ENCODE measurements around a stretch of chr15.

DNA sequence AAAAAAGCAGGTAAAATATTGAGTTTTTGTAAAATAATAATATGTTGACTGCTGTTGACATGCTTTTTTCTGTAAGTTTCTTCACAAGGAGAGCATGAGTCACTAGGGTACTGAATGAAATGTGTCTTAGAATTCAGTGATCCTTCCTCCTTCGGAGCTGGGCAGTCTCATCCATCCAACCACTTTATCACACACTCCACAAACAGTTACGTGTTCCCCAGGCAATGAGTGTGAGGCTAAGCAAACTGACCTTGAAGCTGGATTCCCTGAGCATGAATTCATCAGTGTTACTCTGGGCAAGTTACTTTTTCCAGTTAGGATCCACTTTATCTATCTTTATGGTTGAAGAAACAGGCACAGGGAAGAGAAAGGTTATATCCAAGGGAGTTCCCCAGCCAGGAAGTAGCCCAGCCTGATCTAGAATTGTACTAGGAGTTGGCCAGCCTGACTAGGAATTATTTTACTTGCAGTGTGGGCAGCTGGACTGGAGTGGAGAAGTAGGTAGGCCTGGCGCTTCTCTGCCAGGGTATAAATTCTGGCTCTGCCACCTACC is 17.1 kb upstream of the GCNT3 start:
- PRO-cap, 3 experiments, result no peak in any of the 3 experiments
- RRBS, result no CpG with 5 or more reads among the region's 3 CpGs

GRCh38 chr15:59616191-59616984 is 4.8 kb downstream of the GCNT3 start:
- PRO-cap, 3 experiments, result no peak in any of the 3 experiments
- RRBS, result no CpG with 5 or more reads among the region's 7 CpGs

- PRO-cap, 3 experiments, result peak in 1 of 3 experiments; most common minus-strand start chr15:60006320 (in 1)
- RRBS, result 5% methylated on average over 14 of the region's 50 CpGs
Observed at GRCh38 chr15:60005915-60007001, 2.1 kb downstream of the FOXB1 start.

GRCh38 chr15:60354710-60355094 is 43.1 kb downstream of the ANXA2 start:
- PRO-cap, 3 experiments, result no peak in any of the 3 experiments
- RRBS, result no CpG with 5 or more reads among the region's 6 CpGs

DNA sequence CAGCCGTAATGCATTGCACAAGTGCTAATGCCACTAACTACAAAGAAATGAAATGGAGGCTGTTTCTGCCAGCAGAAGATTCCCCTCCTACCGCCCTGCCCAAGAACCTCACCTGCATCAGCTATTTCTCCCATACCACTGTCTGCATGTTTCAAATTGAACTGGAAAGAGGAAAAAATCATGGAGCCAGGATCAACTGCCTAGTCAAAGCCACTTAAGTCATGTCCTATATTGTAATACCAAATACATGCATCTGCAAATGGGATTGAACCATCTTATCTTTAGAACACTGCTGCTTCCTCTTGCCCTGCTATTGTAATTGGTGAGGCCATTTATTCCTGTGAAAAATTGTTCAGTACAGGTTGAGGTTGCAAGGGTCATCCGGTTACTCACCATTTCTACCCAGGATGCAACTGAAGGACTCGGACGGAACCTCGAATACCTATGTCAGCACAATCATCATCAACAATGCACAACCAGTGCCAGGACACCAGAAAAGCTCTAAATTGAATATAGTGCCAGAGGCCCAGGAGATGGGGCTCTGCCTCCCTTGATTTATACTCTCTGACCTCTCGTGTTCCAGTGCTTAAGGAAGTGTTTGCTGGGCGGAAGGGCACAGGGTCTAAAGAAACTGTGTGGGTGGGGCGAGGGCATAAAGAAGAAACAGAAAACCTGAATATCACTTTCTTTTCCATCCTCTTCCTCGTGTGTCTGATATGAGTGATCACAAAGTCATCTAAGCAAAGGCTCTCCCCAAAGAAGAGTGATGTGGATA is 27.4 kb downstream of the ANXA2 start:
- PRO-cap, 3 experiments, result no peak in any of the 3 experiments
- RRBS, result no CpG with 5 or more reads among the region's 10 CpGs

- PRO-cap, 3 experiments, result no peak in any of the 3 experiments
- RRBS, result no CpG with 5 or more reads among the region's 7 CpGs
Observed at GRCh38 chr15:60379511-60380231, 18.1 kb downstream of the ANXA2 start.

DNA sequence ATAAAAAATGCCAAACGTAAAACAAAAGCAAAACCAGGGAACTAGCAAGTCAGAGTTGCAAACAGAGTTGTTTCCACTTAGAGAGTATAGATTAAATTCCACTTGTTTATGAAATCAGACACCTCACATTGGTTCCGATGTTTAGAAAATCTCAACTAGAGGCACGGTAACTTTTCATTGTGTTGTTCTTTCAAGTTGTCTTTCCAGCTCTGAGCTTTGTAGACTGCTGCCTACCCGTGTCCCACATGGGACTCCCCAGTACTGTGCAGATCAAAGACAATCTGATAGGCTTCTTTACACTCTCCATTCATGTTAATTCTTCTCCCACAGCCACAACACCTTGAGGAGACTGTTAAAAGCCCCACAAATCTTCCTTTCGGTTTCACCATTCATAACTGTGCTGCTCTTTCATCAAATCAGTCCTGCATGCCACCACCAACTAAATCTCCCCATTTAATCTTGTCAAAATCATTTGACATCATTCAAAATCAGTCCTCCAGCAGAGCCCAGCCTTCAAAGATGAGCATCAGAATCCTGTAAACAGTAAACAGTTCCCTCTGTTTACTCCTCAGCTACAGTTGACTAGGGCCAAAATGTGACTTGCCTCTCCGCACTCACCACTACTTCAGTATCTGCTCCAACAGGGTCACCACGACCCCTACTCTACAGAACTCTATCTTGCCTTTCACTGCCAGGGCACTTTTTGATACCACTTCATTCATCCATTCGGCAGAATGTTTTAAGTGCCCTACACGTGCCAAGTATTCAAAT is 8.4 kb downstream of the ANXA2 start:
- PRO-cap, 3 experiments, result no peak in any of the 3 experiments
- RRBS, result no CpG with 5 or more reads among the region's 9 CpGs

GRCh38 chr15:60389981-60390529 is 7.7 kb downstream of the ANXA2 start:
- PRO-cap, 3 experiments, result no peak in any of the 3 experiments
- RRBS, result no CpG with 5 or more reads among the region's 5 CpGs

DNA sequence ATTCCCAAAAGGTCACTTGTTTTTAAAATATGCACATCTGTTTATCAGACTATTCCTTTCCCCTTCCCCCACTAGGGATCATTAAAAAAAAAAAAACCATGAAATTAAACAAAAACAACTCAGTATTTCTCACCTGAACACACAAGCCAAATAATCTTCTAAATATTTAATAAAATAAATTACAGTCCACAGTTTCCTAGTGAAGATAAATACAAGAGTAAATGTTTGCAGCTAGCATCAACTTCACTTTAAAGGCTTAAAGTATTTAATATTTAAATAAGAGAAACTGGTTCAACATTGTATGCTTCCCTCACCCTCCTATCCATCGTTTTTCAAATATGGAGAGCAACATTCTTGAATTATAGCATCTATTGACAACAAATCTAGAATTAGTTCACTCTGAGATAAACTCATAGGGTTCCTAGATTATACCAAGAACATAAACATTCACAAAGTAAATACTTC is 16.9 kb upstream of the ICE2 start:
- PRO-cap, 3 experiments, result no peak in any of the 3 experiments
- RRBS, result no CpG with 5 or more reads among the region's 1 CpG

GRCh38 chr15:60527643-60528391 is 48.9 kb upstream of the ICE2 start:
- PRO-cap, 3 experiments, result no peak in any of the 3 experiments
- RRBS, result no CpG with 5 or more reads among the region's 3 CpGs

- PRO-cap, 3 experiments, result no peak in any of the 3 experiments
- RRBS, result no CpG with 5 or more reads among the region's 5 CpGs
Observed at GRCh38 chr15:60872720-60873661, 356.1 kb downstream of the RORA start.

DNA sequence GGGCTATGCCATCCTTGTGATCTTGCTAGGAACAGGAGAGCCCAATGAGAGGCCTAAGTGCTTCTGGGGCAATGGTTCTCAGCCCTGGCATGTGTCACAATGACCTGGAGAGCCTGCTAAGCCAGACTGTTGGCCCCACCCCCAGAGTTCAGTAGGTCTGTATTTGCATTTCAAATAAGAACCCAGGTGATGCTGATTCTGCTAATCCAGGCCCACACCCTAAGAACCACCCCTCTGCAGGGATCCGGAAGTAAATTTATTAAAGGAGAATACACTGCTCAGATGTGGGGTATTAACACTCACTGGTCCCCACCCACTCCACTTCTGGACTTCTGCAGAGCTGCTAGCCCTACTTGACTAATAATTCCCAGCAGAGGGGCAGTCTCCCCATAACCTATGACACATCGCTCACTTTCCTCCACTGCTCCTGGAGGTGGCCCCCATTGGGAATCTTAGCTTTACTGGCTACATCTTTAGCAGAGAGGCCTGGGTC is 57.8 kb downstream of the RORA start:
- PRO-cap, 3 experiments, result no peak in any of the 3 experiments
- RRBS, result no CpG with 5 or more reads among the region's 2 CpGs

GRCh38 chr15:61226896-61227917 is 1.9 kb downstream of the RORA start:
- PRO-cap, 3 experiments, result peak in 1 of 3 experiments; most common plus-strand start chr15:61227621 (in 1); most common minus-strand start chr15:61227397 (in 1)
- RRBS, result 1% methylated on average over 8 of the region's 44 CpGs

GRCh38 chr15:61327045-61327626 is 98.0 kb upstream of the RORA start:
- PRO-cap, 3 experiments, result no peak in any of the 3 experiments
- RRBS, result no CpG with 5 or more reads among the region's 8 CpGs

DNA sequence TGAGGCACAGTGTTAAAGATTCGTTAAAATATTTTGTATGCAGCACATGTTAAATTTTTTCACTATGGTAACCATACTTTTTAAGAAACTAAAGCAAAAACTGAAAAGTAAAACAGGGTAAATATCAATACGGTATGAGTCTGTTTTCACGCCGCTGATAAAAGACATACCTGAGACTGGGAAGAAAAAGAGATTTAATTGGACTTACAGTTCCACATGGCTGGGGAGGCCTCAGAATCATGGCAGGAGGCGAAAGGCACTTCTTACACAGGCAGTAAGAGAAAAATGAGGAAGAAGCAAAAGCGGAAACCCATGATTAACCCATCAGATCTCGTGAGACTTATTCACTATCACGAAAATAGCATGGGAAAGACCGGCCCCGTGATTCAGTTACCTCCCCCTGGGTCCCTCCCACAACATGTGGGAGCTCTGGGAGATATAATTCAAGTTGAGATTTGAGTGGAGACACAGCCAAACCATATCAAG is 108.6 kb upstream of the TLN2 start:
- PRO-cap, 3 experiments, result no peak in any of the 3 experiments
- RRBS, result no CpG with 5 or more reads among the region's 10 CpGs

DNA sequence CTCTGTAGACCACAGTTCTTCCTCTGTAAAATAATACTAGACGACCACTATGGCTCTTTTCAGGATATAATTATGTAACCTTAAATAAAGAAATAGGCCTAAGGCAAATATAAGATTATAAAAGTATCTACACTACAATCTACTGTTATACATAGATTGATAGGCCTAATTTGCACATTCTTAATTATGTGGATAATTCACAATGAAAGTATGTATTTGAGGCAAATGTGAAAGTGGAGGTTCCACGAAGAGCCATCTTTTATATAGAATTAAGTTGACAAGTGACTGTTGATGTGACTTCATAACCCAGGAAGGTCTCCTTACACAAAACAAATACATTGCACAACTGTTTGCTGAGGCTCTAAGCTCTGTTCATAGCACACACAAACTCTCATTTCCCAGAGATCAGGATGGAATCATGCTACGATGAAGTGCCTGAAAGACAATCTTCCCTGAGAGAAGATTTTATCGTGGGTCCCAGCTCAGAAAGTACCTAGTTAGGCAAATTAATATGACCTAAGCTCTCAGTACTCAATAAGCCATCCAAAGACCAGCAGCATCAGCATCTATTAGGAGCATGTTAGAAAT is 64.1 kb upstream of the TLN2 start:
- PRO-cap, 3 experiments, result no peak in any of the 3 experiments
- RRBS, result no CpG with 5 or more reads among the region's 4 CpGs

- PRO-cap, 3 experiments, result no peak in any of the 3 experiments
- RRBS, result no CpG with 5 or more reads among the region's 14 CpGs
Observed at GRCh38 chr15:62561032-62561634, 170.8 kb downstream of the TLN2 start.

GRCh38 chr15:62835725-62836088 is 206.8 kb upstream of the TPM1 start:
- PRO-cap, 3 experiments, result no peak in any of the 3 experiments
- RRBS, result no CpG with 5 or more reads among the region's 15 CpGs

- PRO-cap, 3 experiments, result no peak in any of the 3 experiments
- RRBS, result no CpG with 5 or more reads among the region's 2 CpGs
Observed at GRCh38 chr15:62880350-62880798, 162.2 kb upstream of the TPM1 start.

- PRO-cap, 3 experiments, result peak in 2 of 3 experiments; most common plus-strand start chr15:63041571 (in 2)
- RRBS, result no CpG with 5 or more reads among the region's 11 CpGs
Observed at GRCh38 chr15:63041163-63041706, 1.3 kb upstream of the TPM1 start.